Left lung (tissue), 1 donor: Measurements from ENCODE around the gene FAM47E.

- PRO-cap: no peak
Measured at GRCh38 chr4:74667846-74668397, 126.4 kb downstream of the BTC start.

GRCh38 chr4:74886496-74887029 is 46.4 kb upstream of the PARM1 start:
- PRO-cap: no peak

DNA sequence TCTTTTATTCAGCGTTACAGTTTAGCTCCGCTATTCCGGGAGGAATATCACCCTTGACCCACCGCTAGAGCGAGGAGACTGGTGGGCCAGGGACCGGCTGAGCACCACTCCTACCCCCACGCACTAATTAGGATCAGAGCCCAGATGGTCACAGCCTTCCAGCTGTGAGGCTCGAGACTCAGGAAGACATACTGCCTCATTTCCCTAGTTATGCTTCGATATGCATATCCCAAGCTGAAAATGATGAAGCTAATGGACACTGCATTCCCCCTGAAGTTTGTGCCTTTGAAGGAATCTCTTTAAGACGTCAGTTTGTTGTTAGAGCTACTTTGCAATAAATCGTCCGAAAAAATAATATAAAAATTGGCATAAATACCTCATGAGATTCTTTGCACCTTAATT is 2.1 kb downstream of the PARM1 start:
- PRO-cap: no peak

DNA sequence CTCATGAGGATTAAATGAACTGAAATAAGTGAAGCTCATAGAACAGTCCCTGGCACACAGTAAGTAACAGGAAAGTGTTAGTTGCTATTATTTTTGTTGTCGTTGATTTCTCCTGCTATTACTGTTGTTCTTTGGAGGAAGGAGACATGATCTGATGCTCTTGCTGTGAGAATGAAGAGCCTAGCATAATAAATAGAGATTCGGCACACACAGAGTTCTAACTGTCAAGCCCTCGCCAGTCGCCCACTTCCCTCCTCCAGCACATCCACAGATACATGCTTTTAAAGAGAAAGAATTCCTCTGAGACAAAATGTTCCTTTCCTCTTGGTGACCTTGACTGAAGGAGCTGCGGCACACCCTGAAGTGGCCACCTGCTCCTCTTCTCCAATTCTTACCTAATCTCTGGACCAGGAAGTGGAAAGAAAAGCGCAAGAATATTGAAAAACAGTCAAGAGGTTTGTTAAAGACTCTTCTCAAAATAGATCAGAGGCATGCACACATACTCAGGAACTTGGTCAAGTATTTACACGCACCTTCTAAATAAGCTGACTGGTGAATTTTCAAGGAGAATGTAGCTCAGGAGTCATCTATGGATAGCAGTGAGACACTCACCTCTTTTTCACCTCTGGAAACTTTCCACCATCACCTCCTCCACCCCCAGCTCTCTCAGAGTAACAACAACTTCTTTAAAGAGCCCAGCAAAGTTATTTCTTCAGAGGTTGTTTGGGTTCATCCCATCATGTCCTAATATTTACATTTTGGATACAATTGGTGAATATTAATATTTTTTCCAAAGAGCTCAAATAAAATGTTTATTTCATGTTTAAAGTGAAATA is 95.4 kb downstream of the PARM1 start:
- PRO-cap: no peak

- PRO-cap: bidirectional peak, plus-strand start at chr4:75512928, minus-strand start at chr4:75512647
Measured at GRCh38 chr4:75512068-75513088, 1.8 kb downstream of the RCHY1 start.

GRCh38 chr4:75642058-75642594 is 11.8 kb upstream of the CDKL2 start:
- PRO-cap: no peak

DNA sequence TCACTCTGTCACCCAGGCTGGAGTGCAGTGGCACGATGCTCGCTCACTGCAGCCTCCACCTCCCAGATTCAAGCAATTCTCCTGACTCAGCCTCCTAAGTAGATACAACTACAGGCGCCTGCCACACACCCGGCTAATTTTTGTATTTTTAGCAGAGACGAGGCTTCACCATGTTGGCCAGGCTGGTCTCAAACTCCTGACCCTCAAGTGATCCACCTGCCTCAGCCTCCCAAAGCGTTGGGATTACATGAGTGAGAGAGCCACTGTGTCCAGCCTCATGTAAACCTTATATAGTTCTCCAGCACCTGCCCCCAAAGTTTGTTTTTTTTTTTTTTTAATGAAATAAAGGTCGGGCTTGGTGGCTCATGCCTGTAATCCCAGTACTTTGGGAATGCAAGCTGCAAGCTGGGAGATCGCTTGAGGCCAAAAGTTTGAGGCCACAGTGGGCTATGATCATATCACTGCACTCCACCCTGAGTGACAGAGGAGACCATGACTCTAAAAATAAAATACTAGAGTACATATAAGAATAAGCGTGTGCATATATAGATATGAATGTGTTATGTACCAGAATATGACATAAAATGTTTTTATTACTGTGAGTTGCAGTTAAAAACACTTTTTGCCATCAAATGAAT is 11.9 kb downstream of the G3BP2 start:
- PRO-cap: no peak

DNA sequence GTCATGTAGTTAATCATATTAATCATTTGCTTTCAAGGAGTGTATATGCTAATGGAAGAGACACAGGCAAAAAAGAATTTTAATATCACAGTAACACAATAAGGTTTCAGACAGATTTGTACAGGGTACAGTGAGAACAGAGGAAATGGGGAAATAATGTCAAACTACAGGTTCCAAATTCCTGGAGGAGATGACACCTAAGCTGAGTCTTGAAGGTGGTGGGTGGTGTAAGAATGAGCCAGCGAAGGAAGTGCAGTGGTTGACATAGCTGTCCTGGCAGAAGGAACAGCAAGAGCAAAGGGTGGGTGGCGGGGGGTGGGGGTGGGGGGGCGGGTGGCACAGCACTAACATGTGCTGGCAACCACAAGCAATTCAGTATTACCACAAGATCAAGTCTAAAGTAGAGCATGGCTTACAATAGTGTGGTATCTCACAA is 13.1 kb upstream of the G3BP2 start:
- PRO-cap: no peak

DNA sequence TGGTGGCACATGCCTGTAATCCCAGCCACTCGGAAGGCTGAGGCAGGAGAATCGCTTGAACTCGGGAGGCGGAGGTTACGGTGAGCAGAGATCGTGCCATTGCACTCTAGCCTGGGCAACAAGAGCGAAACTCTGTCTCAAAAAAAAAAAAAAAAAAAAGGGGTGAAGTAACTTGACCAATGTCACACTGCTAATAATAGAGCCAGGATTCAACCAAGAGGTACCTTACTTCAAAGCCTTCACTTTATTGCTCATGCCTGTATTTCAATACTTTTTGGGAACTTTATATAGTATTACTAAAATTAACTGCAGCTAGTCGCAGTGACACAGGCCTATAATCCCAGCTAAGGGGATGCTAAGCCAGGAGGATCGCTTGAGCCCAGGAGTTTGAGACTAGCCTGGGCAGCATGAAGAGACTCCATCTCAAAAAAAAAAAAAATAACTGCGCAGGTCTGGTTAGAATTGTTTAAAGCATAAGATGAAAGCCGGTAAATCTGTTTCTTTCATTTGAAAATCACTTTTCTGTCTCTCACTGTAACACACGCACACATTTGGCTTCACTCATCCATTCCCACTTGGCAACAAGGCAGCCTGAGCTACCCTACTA is 1.9 kb downstream of the USO1 start:
- PRO-cap: no peak

DNA sequence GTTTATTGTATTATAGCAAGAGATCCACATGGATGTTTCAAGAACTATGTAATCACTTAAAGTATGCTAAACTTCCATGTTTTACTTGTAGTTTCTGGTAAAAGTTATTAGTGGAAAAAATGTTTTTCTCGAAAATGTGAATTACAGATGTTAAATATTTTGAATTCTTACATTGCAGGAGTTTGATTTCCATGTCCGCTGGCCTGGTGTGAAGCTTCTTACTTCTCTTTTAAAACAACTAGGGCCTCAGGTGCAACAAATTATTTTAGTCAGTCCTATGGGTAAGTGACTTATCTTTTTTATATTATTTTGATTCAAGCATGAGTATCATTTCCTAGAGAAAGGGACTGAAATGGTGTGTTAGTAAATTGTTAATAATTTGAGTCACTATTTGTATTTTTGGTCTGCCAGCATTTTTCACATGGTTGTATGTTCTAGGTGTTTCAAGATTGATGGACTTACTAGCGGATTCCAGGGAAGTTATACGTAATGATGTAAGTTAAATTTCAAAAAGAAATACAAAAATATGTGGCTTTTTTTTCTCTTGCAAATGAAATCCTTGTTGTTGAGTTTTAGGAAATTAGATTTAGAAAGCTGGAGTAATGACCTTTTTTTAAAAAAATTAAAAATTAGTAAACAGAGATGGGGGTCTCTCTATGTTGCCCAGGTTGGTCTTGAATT is 46.4 kb downstream of the USO1 start:
- PRO-cap: no peak

DNA sequence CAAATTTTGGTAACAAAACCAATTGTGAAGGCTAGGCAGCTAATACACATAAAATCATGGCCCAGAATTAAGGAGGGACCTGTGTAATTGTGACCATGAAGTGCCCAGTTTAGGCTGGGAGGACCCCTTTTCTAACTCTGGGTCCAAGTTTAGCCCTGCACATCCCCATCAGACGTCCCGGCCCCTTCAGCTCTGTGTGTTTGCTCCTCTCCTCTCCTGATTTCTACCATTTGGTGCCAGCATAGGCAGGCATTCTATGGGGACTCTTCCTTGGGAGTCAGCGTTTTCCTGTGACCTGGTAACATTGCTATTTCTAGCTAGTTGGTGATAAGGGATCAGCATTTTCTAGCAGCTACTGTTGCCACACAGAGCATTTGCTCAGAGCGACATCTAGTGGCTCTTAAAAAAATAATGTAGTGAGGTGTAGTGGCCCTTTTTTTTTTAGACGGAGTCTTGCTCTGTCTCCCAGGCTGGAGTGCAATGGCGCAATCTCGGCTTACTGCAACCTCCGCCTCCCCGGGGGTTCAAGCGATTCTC is 54.1 kb downstream of the PPEF2 start:
- PRO-cap: no peak

GRCh38 chr4:76197921-76198363 is 15.7 kb downstream of the SCARB2 start:
- PRO-cap: no peak

DNA sequence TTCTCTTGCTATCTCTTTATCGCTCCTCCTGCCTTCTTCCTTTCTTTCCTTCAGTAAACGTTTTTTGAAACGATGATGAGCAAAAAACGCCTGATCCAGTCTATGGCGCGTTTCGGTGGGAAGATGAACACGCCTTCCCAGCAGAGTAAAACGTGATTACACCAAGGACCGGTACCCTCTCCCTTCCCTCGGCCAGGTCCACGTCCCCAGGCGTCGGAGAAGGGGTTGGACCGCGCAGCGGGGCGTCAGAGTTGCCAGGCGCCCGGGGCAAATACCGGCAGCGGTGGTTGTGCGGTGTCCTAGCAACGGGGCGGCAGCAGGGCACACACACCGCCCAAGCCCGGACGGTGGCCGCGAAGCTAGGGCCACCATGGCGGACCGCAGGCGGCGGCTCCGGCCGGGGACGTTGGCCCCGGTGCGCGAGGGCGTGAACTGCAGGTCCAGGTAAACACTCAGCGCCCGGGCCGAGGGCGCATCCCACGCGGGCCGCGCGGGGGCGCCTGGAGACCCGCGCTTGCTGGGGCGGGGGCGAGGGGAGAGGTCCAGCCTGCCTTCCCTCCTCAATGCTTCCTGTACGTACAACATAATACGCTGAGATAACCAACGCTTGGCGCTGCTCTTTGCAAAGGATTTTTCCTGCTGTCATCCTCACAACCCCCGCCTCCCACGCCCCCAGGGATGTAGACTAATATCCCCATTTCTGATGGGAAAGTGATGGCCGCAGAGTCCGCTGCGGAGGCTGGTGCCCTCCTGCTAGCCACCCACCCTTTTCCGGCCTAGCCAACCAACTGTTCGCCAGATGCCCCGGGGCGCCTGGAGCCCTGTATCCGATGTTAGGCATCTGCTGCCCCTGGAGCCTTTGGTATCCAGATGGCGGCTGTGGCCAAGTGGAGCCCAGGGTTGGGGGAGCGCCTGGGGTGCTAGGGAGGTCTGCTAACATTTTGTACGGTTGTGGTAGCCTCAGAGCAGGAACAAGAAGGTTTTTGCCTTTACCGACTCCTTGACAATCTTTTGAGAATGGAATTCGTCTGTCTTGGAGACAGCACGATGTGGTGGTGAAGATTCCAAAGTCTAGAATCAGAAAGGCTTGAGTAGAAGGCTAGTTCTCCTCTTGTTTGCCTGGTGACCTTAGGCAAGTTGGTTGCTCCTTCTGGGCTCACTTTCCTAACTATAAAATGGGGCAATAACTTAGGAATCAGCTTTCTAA is at the start of gene FAM47E:
FAM47E (plus strand) TSS at position 345 of the 1,207 bp plus-strand sequence.
- PRO-cap: no peak

GRCh38 chr4:76272493-76273097 is 21.1 kb downstream of the FAM47E start:
- PRO-cap: no peak

DNA sequence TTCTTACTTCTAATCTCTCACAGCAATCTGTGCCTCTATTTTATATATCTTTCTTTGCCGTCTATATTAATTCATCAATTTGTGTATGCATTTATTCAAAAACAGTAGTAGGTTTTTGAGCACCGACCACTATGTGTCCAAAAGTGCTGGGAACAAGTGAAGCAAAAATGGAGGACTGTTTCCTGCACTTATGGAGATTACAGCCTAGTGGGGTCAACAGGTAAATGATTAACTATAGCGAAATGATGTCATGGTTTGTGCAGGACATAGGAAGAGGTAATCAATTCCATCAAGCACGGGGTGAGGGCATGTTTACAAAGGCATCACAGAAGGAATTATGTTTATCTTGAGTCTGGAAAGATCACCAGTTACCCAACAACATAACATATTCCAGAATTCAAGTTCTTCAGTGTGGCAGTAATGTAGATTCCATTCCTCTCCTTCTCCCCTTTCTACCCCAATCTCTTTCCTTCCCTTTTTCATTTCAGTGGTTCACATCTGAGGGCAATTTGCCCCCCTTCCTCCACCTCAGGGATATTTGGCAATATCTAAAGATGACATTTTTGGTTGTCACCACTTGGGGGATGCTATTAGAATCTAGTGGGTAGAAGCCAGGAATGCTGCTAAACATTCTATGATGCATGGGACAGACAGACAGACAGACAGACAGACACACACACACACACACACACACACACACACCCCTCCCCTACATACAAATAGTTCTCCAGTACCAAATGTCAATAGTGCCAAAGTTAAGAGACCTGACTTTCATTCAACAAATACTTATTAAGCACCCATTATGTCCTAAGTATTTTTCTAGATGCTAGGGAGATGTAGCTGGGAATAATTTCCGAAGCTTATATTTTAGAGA is 24.1 kb downstream of the FAM47E start:
- PRO-cap: no peak

GRCh38 chr4:76303054-76303539 is 3.4 kb upstream of the STBD1 start:
- PRO-cap: no peak

GRCh38 chr4:76569621-76570951 is 135.1 kb downstream of the SHROOM3 start:
- PRO-cap: no peak

- PRO-cap: no peak
Measured at GRCh38 chr4:76571468-76571846, 136.4 kb downstream of the SHROOM3 start.

DNA sequence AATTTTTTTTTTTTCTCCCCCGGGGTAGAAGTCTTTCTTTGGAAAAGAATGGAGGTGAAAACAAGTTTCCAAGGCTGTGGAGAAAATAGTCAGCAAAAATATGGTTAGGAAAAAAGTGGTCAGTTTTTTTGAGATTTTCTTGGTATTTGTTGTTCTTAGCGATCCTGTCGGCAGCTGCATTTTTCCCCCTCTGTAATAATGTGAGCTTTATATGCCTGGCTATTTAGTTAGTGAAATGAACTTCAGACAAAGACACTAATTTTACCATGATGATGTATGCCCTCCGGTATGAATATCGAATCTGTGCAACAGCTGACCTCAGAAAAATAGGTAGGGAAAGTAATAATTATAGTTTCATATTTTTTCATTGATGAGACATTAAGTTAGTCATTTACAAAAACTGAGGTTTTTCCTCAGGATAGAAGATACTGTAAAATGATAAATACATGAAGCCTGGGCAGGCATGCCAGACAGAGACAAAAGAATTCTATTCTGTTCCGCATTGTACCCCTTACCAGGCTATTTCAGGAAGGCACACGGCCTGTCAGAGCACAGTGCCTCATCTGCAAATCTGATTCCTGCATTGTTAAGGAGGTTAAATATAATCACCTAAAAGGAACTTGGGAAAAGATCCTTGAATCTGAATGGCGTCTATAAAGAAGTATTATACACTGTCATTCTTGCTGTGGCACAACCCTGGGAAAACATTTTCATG is 155.8 kb downstream of the SHROOM3 start:
- PRO-cap: unidirectional peak, minus-strand start at position 573 of the sequence

DNA sequence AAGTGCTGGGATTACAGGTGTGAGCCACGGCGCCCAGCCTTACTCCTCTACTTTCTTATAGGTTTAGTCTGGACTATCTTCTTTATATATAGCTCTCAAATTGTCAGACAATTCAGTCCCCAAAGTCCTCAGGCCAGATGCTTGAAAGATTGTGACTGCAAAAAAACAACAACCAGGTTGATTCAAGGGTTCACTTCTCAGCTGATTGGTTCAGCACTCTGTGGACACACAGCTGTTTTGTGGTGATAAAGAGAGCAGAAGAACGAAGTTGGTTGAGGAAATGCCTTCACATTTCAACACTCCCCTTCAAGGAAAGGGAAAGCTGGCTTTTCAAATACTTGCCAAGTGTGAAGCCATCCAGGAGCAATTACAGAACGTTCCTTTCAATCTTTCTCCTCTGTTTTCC is 166.7 kb downstream of the SHROOM3 start:
- PRO-cap: no peak